Tongue (tissue), 2 donors: ENCODE results near the genes DAB2IP and MRRF.

DNA sequence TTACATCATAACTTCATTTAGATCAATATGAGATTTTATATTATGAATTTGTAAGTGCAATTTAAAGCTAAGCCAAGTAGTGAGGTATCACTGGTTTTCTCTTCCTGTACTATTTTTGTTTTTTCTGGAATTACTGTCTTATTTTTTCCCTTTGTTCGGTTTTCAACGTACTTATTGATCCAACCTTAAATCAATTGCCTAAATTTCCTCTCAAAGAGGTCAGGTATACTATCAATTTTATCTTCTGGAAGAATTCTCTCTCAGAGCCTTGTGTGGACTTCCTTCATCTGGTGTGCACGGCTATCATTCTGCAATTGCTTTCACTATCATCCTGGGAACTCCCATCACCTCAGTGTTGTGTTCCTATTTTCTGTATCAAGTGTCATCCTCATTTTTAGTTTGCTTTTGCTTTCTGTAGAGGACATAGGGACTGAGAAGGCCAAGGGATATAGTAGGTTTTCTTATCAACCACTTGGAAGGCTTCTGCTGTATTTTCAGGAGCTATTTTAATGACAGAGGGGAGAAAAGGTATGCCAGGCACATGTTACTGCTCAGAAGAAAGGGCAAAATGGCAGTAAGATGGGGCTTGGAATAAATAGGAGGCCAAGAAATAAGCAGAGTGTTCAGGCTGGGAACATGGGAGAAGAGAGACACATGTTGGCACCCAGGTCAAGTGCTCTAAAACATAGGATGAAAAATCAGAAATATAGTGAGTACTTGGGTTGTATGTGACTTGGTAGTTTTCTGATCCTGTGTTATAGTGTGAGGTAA, 11.3 kb downstream of the STOM start:
- RAMPAGE, long total RNA = no peak

DNA sequence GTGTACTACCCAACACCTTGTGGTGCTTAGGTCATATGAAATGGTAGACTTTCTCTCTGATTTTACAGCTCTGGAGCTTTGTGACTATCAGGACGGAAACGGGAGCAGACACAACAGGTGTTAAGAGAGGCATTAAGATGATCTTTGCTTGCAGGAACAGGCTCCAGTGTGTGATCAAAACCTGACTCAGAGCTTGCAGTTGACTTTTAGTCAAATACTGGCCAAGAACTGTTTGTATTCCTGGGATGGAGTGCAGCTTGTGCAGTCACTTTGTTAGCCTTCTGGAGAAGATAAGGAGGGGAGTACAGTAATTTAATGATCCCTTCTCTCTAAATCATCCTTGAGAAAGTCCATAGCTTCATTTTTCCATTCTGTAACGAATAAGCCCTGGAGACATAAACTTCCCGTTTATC, 2.9 kb upstream of the STOM start:
- RAMPAGE, long total RNA = no peak

DNA sequence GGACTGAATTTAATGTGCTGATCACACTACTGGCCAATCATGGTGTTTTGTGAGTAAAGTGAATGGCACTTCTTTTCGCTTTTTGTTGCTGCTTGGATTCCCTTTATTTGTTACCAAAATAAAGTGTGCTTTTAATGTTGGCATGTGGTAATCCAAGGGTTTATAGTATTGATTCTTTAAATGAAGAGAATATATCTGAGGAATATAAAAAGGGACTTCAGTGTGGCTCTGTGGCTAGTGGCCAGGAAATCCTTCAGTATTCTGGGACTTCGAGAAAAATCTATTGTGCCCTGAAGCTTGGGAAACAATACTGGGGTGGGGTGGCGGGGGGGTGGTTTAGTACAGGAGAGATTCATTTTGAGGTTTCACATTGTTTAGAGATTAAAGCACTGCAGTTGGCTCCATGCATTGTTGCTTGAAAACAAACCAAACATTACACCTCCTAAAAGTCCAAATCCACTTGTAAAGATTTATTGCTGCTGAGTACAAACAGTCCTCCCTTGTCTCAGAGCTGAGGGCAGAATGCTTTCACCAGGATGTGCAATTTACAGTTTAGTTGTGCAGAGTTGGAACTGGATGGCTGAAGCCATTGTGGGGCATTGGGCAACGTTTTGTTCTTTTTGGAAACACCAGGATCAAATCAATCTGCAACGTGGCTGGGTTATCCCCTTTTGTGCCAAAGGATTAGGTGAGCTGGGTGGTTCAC, 49.5 kb downstream of the GGTA1 start:
- RAMPAGE, long total RNA = no peak

GRCh38 chr9:121453076-121453593, 46.5 kb downstream of the GGTA1 start:
- RAMPAGE, long total RNA = no peak

GRCh38 chr9:121625420-121626139, 25.9 kb upstream of the DAB2IP start:
- RAMPAGE, long total RNA = no peak

DNA sequence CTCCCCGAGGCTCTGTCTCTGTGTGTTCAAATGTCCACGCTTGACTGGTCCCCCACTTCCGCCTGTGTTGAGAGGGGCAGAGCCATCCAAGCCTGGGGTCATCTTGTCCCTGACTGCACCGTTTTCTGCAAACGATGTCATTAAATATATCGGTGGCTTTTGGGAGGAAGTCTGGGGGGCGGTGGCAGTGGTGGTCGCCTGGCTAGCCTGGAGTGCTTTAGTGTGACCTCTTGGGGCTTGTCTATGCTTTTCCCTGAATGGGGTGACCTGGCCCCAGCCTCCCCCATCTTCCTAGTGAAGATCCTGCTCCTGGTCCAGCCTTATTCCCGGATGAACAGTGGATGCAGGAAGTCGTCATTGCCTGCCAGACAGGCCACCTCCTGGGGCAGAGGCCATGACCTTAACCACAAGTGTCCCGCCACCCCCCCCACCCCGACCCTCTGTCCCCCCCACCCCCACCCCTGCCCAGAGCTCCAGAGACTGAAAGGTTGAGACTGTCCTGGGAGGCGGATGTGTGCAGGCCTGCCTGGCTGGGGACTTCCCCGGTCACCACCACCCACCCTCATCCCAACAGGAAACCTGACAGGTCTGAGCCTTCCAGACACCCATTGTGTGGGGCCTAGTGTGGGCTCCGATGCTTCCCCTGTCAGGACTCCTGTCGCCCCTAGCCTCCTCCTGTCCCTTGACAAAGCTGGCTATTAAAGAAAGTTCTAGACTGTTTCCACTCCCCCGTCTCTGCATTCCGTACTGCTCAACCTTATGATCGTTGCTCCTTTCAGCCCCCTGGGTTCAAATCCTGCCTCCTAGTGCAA, 5.2 kb upstream of the DAB2IP start:
- RAMPAGE, long total RNA = no peak

- RAMPAGE, long total RNA = no peak
Measured at GRCh38 chr9:121649300-121650084, 1.9 kb upstream of the DAB2IP start.

- RAMPAGE, long total RNA = no peak
Measured at GRCh38 chr9:121651159-121652132, at the start of gene DAB2IP. Gene DAB2IP, plus strand, starts transcription at chr9:121651634.

DNA sequence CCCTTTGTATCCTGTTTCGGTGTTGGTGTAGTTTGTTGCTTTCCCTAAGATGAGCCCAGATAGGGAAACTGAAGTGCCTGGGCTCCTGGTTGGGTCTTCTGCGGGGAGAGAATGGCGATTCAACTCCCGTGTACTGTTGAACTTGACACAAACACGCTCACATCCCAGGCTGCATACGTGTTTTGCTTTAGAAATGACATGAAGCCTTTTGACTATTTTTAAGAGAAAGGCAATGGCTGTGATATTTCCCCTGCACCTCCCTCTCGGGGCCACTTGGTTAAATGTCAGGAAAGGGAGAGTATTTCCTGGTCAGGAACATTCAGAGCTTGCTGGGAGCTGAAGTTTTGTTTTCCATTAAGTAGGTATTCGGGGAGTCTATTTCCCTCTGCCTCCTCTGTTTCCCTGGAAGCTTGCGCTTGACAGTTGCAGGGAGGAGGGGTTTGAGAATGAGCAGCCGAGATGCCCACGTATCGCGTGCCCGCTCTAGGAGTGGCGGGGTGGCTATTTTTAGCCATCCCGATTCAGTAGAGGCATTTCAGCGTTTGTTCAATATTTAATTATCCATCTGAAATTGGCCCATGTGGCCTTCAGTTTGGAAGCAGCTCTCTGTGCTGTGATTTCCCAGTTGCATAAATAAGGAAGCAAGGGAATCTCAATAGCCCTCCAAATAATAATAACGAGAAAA, 6.7 kb downstream of the DAB2IP start:
- RAMPAGE, long total RNA = no peak

GRCh38 chr9:122087752-122088321, 5.3 kb downstream of the TTLL11 start:
- RAMPAGE, long total RNA = no peak

DNA sequence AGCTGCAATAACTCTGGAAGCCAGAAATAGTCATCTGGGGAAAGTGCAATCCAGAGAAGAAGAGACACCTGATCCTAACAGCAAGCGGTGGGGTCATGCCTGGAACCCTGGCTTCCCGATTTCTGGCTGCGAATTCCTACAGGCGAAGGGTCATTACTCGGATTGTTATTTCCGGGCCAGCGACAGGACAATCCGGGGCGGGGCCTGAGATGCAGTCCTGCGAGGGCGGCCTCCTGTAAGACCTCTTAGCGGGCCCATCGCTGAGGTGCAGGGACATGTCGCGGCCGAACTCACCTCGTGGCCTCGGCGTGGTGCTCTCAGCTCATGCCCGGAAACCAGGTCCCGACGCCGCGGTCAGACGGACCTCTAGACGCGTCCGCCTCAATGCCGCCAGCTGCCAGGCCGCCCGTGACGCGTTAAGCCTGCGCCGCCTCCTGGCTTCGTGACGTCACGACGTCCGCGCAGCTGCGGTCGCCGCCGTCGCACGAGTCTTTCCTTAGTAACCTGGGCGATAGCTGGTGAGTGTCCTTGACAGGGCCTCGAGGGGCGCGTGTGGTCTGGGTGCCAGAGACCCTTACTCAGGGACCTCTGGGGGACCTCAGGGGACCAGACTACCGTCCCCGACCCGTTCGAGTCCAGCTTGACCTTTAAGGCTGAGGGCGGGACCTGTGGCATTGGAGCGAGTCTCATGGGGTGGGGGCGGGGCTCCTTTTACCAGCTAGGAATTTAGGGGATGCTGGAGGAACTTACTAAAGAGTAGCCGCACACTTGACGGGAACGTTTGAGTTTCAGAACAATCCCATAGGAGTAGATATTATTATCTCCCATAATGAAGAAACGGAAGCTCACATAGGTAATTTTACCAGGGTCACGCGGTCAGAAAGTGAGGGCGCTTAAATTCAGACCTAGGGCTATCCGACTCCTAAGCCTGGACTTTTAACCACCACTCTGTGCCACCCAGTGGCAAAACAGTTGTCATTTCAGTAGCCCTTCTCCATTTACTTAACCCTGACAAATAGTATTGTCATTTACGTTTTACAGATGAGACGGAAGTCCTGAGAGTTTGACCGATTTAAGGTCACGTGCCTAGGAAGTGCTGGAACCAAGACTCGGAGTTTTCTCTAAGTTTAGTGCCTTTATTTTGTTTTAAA, at the start of gene MRRF:
TSS of gene MRRF (plus strand) at position 462 of the 1,151 bp plus-strand sequence.
- RAMPAGE, long total RNA = start-site peak on the minus strand centred at position 377 of the sequence, 67 bp wide, 531 and 73 reads in 2 replicates; start-site peak on the plus strand centred at position 464 of the sequence, 39 bp wide, 95 and 59 reads in 2 replicates

DNA sequence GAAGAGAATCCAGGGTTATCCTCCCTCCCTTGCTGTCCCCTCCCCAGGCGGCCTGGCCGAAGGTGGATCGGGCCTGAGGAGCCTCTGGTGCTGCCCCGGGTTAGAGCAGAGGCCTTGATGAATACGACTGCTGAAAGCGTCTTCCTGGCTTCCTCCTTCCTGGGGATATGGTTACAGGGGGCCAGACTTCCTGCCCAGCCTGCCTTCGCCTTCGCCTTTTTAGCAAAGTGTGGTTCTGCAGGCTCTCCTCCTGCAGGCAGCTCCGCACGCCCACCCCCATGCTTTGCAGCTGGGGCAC, 22.5 kb upstream of the PTGS1 start:
- RAMPAGE, long total RNA = no peak

- RAMPAGE, long total RNA = no peak
Measured at GRCh38 chr9:122846143-122847068, 18.0 kb upstream of the PDCL start.

- RAMPAGE, long total RNA = no peak
Measured at GRCh38 chr9:123043090-123043887, 9.8 kb downstream of the GPR21 start.

GRCh38 chr9:123106497-123107532, 73.3 kb downstream of the GPR21 start:
- RAMPAGE, long total RNA = no peak

- RAMPAGE, long total RNA = no peak
Measured at GRCh38 chr9:123122565-123123128, 89.2 kb downstream of the GPR21 start.

DNA sequence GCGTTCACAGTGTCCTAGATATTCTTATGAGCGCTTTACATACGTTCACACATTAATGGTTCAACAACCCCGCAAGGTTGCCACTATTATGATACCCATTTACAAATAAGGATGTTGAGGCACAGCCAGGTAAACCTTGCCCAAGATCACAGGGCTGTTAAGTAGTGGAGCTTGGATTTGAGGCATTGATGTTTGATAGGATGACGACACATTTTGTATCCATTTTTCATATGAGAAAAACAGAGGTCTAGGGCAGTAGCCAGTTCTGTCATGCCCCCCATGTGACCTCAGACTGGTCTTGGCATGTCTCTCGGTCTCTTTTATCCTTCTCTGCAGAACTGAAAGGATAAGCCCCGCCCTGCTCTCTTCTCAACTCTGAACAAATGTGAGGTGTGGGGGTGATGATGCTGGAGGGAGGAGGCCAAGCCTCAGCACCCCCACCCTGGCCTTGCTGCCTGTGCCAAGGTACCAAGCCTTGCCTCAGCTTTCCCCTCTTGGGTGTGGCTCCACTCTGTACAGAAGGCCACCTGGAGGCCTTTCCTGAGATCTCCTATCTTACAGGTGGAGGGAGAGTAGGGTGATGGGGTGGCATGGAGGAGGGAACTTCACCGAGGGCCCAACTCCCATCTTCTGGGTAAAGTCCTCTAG, 19.6 kb upstream of the CRB2 start:
- RAMPAGE, long total RNA = no peak

GRCh38 chr9:123364335-123364516, 8.2 kb downstream of the CRB2 start:
- RAMPAGE, long total RNA = no peak

DNA sequence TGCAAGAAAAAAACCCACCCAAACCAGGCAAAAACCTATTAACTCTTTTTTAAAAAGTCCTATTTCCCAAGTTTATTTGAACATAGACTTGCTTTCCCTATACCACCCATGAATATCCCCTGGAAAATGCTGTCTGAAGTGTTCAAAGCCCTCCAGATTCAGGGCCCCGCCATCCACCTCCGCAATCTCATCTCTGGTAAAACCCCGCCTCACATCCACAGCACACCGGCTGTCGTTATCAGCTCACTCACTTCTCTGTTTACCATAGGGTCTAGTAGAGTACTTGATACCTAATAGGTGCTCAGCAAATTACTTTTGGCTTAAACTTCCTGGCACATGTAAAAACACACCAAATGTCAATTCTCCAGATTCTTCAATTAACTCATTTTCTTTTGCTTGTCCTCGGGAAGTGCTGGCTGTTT, 58.6 kb downstream of the CRB2 start:
- RAMPAGE, long total RNA = no peak

- RAMPAGE, long total RNA = no peak
Measured at GRCh38 chr9:123816571-123817134, 113.3 kb downstream of the DENND1A start.